A172 (cell line): ENCODE results near the genes RAD54L, UQCRH, PDZK1IP1 and CMPK1.

DNA sequence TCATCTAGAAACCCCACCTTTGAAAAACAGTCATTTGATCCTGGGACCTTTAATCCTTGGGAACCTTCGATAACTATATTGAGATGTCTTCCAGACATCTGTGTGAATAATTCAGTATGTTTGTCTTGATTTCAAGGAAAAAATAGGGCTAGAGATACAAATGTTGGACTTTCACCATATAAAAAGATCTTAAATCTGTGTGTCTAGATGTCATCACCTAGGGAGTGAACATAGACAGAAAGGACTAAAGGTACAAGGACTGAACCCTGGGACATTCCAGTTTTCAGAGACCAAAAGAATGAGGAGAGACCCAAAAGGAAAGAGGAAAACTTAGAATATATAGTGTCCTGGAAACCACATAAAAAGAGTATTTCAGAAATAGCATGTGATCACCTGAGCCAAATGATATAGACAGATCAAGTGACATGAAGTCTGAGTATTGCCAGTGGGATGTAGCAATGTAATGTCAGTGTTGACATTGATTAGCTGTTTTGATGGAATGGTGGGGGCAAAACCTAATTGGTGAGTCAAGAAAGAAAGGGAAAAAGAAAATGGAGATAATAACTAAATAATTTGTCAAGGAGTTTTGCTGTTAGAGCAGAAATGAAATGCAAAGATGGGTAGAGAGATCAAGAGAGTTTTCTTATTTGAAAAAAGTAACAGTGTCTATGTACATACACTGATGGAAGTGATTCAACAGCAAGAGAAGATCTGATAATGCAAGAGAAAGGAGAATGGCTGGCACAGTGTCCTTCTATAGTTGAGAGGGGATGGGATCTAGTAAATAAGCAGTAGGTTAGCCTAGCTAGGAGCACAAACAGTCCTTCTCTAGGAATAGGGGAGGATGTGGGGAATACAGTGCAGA is 158.8 kb downstream of the PIK3R3 start:
- RAMPAGE, long total RNA: no peak

GRCh38 chr1:46184631-46185587 is 8.6 kb upstream of the P3R3URF start:
- RAMPAGE, long total RNA: no peak

- RAMPAGE, long total RNA: no peak
Measured at GRCh38 chr1:46187278-46188004, 10.8 kb downstream of the POMGNT1 start.

GRCh38 chr1:46247559-46248685 is at the start of gene RAD54L:
Gene RAD54L, plus strand, starts transcription at chr1:46247763.
- RAMPAGE, long total RNA: no peak

DNA sequence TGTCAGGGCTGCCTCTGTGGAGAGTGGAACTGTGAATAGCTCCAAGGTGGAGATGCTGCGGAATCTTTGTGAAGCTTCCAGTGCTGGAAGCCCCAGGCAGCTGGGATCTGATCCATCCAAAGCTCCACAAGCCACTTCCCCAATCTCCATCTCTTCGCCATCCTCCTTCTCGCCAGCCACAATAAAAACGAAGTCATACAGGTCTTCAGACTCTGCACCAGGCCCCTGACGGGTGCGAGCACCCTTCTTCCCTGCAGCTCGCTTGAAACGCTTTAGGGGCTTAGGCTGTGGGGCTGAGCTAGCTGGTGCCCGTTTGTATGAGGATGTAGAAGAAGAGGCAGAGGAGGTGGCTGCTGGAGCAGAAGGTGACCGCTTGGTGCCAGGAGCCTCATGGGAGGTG is 18.0 kb downstream of the LRRC41 start:
- RAMPAGE, long total RNA: no peak

DNA sequence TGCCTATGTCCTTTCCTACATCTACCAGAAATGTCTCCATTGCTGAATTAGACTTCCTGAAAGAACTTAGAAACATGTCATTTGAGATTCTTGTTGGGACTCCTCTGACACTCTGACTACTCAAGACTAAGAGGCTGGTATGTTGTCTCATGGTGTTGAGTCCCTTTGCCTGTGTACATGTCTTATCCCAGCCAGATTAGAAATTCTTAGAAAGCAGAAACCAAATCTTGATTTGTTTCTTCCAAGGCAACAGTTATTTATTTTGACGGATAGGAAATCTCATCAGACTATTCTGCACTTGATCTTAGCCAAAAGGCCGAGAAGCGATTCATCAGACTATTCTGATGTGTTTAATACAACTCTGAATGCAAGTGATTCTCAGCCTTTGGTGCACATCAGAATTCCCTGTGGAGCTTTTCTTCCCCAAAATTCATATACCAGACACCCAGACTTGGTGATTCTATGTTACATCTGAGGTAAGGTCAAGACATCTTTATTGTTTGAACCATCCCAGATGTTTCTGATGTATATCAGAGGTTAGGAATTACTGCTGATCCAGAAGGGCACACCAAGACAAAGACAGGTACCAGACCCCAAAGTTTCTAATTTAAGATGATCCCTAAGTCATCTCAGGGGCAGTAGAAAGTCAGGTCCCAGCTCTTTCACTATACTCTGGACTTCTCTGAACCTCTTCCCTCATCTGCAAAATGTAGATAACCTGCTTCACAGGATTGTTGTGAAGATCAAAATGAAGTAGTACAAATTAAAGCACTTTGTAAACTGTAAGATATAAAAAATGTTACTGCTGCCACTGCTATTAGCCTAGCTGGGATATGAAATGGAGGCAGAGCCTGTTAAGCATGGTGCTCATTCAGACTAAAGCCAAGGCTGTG is 15.5 kb downstream of the LRRC41 start:
- RAMPAGE, long total RNA: no peak

DNA sequence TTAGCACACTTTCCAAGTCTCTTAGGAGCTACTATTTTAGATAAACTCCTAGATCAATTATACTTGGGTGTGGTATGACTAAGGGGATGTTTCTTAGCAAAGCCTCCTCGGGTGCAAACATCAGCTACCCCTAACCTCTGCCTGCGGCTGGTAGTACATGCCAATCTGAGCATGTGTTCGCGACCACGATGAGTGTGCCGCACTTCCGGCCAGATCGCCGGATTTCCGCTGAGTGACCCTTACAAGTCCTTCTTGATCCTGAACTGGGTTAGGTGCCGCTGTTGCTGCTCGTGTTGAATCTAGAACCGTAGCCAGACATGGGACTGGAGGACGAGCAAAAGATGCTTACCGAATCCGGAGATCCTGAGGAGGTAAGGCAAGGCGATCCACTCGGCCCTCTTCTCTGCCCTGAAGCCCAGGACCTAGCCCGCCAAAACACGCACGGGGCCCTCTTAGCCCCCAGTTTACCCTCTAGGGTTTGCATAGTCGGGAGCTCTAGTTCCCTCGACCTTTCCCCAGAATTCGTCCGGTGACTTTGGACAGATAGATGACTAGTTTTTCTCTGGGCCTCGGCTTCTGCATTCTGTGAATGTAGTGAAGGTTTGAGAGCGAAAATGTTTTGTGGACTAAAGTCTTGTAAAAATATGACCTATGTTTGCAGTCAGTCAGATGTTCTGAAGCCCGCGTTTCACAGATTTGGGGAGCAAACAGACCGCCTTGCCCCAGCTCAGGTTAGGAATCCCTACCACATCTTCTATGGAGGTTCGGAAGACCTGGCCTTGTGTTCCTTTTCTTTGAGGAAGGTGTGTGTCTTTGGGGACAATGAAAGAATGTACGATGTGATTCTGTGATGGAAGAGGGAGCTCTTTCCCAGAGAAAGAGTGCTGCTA is at the start of gene UQCRH:
TSS of gene UQCRH (plus strand) at position 249 of the 890 bp plus-strand sequence.
- RAMPAGE, long total RNA: start-site peak on the plus strand centred at position 249 of the sequence, 66 bp wide, 1,137 and 1,085 reads in 2 replicates

DNA sequence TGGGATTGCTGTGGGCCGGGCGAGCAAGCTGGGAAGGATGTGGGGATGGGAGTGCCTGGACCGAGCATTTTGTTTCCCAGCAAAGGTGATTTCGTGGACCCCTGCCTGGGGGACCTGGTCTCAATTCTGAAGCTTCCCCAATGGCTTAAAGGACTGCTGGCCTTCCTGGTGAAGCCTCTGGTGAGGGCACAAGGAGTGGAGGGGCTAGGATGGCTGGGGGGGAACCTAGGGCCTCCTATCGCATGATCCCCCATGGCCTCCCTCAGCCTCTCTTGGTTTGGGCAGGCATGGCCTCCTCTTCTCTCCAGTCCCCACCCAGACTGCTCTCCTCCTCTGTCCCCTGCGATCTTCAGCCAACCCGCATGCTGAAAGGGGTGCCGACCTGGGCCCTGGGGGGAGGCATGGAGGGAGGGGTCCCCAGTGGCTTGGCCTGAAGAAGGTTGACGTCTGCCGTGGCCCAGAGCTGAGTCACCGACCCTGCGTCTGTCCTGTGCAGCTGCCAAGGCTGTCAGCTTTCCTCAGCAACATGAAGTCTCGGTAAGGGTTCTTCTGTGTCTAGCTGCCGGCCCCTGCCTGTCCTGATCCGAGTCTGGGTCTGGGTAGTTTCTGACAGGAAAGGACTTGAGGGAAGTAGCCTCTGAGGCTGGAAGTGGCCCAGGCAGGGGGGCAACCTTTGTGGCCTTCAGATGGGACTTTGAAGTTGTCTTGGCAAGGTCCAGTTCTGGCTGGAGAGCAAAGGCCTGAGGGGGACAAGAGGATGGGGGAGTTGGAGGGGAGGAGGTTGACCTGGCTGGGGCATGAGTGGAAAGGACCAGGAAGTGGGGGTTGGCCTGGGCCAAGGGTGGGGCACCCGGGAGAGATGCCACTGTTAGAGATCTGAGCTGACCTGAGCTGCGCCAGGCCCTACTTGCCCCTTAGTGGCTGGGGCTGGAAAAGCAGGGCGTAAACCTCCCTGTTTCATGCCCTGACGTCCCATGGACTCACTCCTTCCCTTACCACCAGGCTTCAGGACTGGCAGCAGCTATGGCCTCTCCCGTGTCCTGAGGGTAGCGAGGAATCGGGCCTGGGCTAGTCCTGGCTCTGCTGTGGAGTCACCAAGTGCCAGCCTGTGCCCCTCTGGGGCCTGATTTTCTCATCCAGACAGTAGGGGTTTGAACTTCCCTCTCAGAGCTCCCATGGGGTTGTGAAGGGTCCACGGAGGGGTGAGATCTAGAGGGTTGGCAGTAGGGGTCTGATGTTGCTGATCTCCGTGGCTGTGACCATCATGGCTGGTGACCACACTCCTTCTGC is 16.6 kb downstream of the FAAH start:
- RAMPAGE, long total RNA: no peak

DNA sequence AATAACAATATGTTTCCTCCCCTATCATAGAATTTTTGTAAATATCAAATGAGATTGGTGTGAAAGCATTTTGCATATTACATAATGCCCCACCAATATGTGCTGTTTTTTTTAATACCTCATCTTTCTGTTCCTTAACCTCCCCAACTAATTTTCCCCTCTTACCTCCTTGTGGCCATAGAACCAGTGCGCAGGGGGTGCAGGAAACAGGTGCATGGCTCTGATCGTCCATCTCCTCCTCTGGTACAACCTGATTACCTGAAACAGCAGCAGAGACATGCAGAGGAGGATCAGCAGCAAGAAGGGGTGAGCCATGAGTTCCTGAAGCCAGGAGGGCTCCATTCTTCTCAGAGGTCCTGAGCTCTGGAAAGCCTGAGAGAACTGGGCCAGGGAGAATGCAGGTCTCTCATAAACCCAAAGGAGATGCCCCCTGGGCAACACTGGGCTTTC is 41.2 kb downstream of the CYP4A11 start:
- RAMPAGE, long total RNA: no peak

DNA sequence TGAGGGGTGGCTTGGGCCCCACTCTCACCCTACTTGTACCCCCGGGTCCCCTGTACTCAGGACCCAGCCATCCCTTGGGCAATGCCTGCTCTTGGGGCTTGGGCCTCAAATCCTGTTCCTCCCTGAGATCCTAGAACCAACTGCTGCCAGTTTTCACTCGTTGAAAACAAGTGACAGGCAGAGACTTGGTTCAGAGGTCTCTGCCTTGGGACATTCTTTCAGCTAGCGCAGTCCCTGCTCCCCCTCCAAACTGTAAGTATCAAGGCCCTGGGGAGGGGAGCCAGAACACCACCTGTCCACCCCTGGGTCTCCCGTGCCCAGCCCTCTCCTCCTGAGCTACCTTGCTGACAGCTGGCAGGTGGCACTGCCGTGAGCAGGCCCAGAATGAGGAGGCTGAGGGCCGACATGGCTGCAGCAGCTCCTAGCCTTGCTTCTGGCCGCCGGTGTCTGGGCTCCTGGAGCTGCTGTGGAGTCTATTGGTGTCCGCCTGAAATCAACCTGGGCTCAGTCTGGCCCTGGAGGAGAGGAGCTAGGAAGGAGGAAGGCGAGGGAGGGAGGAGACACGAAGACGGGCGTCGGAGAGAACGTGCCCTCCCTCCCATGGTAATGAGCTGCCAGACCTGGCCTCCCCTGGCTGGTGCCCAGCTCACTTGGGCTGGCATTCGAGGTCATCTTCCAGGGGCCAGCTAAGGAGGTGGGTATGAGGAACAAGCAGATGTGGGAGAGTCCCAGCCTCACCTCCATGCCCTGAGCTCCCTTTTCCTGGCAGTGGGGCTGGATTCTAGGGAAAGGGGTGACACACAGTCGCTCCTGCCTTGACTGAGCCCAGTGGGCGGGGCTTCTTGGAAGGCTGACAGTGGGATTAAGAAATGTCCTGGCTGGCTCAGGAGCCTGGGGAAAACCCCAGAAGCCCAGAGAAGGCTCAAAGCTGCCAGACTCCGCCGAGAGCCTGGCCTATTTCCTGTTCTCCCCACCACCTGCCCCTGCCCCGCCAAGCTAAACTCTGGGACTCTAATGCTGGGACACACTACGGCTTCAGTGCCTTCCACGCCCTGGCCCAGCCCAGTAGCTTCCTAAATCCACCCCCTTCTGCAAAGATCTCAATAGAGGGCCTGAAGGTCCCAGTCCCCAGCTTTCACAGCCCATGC is at the start of gene PDZK1IP1:
TSS of gene PDZK1IP1 (minus strand) at position 511 of the 1,148 bp plus-strand sequence.
- RAMPAGE, long total RNA: no peak

DNA sequence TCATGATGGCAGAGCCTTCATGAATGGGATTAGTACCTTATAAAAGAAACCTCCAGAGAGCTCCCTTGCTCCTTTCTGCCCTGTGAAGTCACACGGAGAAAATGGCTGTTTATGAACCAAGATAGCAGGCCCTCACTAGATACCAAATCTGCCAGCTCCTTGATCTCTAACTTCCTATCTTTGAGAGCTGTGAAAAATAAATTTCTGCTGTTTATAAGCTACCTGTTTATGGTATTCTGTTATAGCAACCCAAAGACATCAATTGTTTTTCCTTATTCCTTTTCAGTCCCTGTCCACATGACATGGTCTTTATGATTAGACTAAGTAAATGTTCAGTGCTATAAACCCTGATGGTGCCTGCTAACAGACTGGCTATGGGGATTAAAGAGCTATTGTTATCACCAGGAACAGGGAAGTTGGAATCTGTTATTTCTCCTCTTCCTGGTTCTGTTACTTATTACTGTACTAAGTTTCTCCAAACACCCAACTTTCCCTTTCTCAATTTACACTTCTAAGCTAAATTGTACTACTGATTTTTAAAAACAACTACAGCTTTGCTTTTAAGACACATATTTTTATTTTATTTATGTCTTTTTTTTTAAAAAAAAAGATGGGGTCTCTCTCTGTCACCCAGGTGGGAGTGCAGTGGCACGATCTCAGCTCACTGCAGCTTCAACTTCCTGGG is 9.8 kb upstream of the STIL start:
- RAMPAGE, long total RNA: no peak

GRCh38 chr1:47333420-47334406 is at the start of gene CMPK1:
Gene CMPK1, plus strand, starts transcription at chr1:47333790.
- RAMPAGE, long total RNA: start-site peak on the plus strand at chr1:47333892-47333948, 681 and 680 reads in 2 replicates

DNA sequence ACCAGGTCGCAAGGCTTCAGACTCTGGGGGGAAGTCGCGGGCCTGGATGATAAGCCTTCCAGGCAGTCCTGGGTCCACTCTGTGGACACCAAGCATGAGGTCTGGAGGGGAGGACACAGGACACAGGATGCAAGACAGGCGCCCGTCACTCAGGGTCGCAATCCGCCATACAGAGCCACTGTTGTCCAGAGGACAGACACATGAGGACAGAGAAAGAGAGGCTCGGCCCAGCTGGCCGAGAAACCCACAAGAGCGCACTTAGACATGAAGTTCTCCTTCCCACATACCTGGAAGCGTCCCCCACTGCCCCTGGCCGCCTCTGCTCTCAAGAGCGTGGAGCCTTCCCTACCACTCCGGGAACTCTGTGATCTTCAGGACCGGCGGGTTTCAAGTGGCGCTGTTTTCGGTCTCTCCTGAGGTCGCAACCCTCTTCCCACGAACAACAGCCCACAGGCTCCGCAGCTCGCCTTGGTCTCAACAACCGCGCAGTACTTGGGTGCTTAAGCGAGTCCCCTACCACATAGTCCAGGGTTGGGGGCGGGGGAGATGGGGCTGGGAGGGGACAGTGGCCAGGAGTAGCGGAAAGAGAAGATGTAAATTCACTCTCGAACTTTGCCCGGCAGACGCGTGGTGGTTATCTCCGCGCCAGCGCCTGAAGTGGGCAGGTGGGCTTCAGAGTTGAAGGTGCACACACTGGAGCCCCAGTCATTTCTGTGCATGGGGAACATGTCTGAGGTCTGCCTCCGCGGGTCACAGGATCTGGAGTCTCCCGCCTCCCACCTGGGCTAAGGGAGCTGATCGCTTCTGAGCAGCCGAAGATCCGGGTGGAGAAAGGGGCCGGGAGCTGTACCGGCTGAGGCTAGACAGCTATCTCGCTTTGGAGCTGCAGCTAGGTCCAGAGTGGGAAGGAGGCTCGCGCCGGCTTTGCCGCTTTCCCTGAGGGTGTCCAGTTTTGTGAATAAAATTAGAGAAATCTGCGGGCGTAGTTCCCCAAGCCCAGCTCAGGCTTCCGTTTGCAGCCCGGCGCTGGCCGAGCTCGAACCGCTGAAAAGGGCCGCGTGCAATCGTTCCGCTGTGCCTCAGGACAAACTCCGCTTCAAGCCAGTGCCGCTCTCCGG is 4.4 kb upstream of the FOXD2 start:
- RAMPAGE, long total RNA: no peak

DNA sequence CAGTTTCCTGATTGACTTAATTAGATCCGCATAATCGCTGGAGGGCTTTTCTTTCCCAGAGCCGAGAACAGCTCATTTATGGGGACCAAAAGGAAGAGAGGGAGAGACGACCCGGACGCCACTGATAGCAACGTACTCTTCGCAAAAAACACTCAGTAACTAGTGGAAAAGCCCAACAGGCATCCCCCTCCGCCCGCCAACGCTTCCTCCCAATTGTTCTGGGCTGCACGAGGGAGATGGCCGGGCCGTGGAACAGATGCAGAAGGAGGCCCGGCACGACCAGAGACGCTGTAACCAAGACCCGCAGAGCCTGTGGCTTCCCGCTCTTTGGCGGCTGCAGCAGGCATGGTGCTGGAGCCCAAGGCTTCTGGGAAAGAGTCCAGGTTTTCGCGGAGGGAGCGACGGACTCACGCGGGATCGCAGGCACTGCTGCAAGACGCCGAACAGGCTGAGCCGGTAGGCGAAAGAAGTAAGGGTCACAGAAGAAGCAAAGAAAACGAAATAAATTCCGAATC is 3.6 kb upstream of the FOXD2 start:
- RAMPAGE, long total RNA: no peak

DNA sequence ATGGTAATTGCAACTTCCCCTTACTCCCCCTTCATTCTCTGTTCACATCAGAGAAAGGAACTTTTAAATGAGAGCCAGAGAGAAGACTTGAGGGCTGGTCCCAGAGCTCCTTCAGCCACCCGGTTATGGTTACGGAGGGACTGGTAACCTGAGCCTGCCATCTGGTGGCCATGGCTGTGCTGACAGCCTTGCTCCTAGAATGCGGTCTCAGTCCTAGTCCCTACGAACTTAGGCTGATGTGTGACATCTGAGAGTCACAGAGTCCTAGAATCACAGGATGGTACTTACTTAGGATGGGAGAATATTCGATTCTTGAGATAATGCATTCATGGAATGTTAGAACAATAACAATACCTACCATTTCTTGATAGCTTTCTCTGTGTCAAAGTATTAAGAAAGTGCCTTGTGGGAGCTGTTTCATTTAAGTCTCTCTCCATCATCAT is 270.9 kb downstream of the TRABD2B start:
- RAMPAGE, long total RNA: no peak

GRCh38 chr1:47808665-47809143 is 188.5 kb downstream of the TRABD2B start:
- RAMPAGE, long total RNA: no peak

GRCh38 chr1:47831474-47832060 is 165.6 kb downstream of the TRABD2B start:
- RAMPAGE, long total RNA: no peak

DNA sequence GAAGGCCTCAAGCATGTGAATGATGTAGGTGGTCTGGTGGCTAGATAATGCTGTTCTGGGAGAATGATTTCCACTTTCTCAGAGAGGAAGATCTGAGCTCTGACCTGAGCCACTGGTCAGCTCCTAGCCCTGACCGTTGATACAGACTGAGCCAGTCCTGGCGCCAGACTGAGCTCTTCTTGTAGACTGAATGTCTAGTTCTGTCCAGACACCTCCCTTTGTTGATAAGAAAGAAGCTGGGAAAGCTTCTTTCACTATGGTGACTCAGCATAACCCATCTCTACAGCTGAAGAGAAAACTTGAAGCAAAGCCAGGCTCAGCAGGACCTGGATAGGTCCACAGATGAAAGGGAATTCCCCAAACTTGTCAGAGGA is 9.8 kb upstream of the TRABD2B start:
- RAMPAGE, long total RNA: no peak

DNA sequence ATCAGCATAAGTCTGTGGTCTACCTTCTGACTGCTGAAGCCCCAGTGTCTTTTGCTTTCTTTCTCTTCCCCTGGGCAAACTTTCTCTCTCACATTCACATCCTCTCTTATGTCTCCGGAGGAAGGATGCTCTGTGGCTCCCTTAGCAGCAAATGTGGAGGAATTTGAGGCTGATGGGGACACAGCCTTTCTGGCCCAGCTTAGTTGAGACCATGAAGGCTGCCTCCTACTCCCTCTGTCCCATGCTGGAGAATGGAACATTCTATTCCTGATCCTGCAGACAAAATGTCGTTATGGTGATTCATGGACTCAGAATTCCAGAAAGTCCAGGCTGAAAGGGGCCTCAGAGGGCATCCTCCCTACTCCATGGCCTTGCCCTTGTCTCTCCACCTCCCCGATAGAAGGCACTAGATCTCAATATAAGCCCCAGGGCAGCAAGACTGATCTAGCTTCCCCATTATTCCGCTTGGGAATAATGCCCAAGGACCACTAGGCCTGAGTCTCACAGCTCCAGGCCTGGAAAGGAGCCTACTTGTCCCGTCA is 52.6 kb upstream of the TRABD2B start:
- RAMPAGE, long total RNA: no peak

DNA sequence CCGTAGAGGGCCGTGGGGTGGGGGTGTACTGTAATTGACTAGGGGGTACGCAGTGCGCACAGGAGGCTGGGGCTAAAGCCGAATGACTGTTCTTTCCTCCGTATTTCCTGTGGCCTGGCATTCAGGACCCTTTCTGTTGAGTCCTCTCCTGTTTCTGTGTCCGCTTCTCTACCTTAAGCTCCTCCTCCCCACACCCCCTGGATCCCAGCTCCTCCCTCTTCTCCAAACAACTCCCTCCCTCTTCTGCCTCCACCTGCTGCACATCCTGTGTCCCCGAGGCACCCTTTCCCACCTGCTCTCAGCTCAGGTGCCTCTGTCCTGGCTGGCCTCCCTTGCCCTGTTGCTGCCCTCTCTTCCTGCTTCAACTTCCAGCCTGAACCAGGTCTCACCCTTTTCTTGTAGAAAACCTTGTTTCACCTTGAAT is 58.6 kb upstream of the TRABD2B start:
- RAMPAGE, long total RNA: no peak